H7 (cell line): ENCODE results near the gene HS3ST2.

DNA sequence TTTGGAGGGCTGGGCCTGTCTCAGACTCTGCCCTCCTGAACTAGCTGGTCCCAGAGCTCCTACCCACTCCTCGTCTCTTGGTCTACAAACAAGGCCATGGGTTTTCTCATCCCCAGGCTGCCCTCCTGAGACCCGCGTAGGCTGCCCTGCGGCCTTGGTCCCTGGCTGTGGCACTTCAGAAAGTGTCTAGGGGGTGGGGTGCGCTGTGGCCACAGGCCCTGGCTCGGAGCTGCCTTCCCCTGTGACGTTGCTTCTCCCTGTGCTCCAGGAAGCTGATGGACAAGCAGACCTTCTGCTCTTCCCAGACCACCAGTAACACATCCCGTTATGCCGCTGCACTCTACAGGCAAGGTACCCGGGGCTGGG is 11.9 kb downstream of the POLR3E start:
- RAMPAGE, long total RNA = no peak

DNA sequence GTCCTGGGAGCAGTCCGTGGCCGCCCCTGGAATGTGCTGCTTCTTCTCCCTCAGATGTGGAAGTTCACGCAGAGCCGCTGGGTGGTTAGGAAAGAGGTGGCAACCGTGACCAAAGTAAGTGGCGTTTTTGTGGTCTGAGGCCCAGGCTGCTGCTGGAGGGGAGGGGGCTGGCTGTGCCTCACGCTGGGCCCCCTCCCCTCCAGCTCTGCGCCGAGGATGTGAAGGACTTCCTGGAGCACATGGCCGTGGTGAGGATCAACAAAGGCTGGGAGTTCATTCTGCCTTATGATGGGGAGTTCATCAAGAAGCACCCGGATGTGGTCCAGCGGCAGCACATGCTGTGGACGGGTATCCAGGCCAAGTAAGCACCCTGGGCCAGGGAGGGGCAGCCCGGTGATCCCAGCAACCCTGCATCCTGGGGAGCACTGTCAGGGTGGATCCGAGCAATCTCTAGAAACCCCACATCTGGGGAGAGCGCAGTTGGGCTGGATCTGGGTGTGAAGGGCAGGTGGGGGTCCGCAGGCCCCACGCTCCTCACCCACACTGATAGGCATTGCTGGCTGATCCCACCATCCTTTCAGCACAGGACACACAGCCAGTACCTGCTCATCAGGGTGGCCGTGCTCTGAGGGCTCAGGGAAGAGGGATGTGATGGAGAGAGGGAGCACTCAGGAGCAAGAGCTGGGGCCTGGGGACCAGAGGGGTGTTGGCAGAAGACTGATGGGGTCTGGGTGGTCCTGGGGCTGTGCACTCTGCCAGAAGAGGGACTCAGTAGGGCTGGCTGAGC is 27.3 kb downstream of the POLR3E start:
- RAMPAGE, long total RNA = no peak

GRCh38 chr16:22353184-22353968 is 21.0 kb downstream of the CDR2 start:
- RAMPAGE, long total RNA = no peak

GRCh38 chr16:22419675-22420508 is 45.5 kb upstream of the CDR2 start:
- RAMPAGE, long total RNA = no peak

GRCh38 chr16:22424267-22425441 is 50.2 kb upstream of the CDR2 start:
- RAMPAGE, long total RNA = no peak

DNA sequence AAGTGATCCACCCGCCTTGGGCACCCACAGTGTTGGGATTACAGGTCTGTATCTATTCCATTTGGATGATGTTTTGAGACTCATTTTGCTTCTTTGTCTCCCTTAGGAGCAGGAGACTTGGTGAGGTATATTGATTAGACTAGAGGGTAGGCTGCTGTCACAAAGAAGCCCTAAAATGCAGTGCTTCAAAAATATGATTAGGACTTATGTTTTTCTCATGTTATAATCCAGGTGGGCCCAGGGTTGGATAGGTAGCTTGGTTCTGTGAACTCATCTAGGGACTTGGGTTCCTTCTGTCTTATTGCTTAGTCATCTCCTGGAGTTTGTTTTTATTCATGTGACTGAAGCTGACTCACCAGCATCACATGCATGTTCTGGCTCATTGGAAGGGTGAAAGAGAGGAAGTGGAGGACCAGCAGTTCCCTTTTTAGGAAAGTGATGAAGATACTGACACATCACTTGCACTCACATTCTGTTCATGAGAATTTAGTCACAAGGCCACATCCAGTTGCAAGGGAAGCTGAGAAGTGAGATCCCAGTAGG is 95.8 kb downstream of the NPIPB5 start:
- RAMPAGE, long total RNA = no peak

- RAMPAGE, long total RNA = no peak
Measured at GRCh38 chr16:22813172-22814507, at the start of gene HS3ST2. TSS of gene HS3ST2 (plus strand) at chr16:22814162.

- RAMPAGE, long total RNA = no peak
Measured at GRCh38 chr16:23068591-23069020, 80.6 kb downstream of the USP31 start.

DNA sequence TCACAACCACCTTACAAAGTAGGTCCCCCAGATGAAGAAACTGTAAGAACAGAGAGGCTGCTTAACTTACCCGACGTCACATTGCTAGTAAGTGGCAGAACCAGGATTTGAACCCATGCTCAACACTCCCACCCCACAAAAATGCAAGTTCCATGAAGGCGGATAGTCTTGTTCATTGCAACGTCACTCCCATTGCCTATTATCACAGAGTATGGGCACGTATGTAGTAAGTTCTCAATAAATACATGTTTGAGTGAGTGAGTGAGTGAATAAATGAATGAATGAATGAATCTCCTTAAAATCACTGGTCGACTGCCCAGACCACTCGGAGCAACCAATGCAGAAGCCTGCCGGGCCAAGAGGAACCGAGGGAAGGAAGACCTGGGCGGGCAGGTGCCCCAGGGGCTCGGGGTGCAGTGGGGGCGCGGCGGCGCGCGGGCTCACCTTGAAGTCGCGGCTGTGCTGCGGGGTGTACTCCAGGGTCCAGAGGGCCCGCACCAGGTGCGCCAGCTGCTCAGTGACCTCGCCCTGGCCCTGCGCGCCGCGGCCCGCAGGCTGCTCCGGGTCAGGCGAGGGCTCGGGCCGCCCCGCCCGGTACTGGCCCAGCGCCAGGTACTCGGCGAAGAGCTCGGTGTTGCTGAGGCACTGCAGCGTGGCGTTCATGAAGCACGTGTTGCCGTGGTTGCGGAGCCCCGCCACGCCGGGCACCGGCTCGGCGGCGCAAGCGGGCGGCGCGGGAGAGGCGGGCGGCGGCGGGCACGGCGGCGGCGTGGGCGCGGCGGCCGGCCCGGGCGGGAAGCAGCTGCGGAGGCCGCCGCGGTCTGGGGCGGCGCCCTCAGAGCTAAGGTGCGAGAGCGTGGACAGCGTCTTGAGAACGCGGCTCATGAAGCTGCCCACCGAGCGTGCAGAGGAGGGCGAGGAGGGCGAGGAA is 793 bp downstream of the USP31 start:
- RAMPAGE, long total RNA = no peak

DNA sequence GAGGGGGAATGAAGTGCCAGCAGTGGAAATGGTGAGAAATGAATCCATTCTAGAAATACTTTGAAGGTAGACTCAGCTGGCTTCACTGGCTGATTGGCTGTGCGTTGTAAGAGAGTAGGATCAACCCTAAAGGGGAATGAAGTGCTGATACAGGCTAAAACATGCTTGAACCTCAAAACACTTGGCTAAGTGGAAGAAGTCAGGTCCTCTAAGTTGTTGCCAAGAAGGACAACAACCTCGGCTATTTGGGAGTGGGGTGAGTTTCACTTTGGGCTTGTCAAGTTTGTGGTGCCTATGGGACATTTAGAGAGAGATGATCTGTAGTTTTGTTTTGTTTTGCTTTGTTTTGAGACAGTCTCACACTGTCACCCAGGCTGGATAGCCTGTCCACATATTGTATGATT is 24.0 kb upstream of the SCNN1B start:
- RAMPAGE, long total RNA = no peak

DNA sequence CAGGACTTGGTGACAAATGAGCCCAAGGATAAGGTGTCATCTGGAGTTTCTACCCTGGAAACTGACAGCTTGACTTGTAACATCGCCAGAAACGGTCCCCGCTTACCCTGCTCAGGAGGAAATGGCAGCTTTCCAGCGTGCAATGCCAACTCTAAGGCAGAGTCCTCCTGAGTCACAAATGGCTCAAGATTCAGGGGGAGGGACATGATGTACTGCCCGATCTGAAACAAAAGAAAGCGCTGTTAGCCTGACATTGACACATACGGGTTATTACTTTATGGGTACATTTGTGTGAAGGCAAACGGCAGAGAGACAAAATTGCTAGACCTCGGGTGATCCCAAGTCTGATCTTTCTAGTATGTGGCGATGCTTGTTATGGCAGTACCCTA is 59.9 kb downstream of the COG7 start:
- RAMPAGE, long total RNA = no peak

GRCh38 chr16:23508509-23509567 is 1.5 kb downstream of the GGA2 start:
- RAMPAGE, long total RNA = no peak

GRCh38 chr16:23516609-23517227 is 6.4 kb upstream of the GGA2 start:
- RAMPAGE, long total RNA = no peak

GRCh38 chr16:23538488-23538964 is 18.6 kb downstream of the EARS2 start:
- RAMPAGE, long total RNA = no peak

- RAMPAGE, long total RNA = no peak
Measured at GRCh38 chr16:23729622-23730241, 16.7 kb upstream of the ERN2 start.

GRCh38 chr16:23758433-23758956 is 3.7 kb downstream of the CHP2 start:
- RAMPAGE, long total RNA = no peak

DNA sequence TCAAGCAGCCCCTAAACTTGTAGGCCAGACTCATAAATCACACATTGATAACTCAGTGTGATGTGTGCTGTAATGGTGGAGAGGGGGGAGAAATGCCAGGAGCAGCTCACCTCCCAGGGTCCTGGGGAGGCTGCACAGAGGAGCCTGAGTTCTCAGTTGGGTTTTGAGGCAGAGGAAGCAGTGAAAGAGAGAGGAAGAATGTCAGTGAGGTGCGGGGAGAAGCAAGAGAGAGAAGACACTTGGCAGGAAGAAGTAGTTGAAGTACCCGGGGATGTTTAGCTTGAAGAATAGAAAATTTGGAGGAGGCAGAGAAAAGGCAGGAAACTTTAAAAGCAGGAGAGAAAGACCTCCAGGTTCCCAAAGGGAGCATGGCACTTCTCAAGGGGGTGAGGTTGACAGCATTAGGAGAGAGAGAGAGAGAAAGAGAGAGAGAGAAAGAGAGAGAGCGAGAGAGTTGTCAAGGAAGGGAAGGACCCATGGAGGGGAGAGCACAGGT is 23.7 kb downstream of the PRKCB start:
- RAMPAGE, long total RNA = no peak

DNA sequence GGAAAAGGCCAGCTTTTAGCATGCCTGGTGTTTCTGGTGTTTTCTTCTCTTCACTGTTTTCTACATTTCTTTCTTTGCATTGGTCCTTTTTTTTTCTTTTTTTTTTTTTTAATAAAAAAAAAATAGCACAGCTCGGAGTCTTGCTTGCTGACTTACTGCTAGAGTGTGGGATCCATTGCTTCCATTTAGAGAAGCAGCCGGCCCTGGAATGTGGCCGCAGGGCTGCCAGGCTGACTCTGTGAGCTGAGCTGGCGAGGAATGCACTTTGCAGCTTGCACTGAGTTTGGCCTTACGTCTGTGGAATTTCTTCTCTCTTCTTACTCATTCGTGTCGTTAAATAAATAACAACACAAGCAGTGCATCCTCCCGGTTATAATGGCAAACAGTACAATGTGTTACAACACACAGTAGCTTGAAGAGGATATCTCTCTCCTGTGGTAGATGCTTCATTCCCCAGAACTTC is 69.2 kb downstream of the PRKCB start:
- RAMPAGE, long total RNA = no peak

GRCh38 chr16:24685830-24686514 is 43.5 kb upstream of the TNRC6A start:
- RAMPAGE, long total RNA = no peak

DNA sequence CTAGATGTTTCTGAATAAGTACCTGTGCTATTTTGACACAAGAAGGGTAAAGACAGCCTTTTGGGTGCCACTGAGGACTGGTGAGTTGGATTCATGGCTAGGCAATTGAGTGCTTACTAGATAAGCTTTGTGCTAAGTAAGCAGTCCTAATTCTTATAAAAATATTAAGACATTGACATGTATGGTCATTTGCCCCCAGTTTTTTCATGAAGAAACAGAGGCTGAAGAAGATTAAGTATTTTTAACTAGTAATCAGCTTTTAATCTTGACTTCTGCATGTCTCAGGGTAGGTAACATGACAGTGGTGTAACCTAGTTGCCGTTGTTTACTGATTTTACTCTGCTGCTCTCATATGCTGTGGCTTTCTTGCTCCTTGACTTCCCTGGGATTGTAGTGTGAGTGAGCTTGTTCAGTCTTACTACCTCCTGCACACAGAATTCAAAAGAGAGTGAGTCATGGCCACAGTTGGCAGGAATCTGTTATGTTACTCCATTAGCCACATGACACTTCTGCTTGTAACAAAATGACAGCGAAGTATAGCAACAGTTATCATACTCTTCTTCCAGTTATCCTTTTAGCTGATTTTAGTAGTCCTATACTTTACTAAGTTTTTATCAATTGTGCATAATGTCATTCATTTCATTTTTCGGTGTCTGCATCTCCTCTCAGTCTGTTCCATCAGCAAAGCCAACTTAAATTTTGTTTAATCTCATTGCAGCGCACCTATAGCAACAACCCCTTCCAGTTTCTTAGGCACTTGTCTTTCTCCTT is 18.7 kb downstream of the TNRC6A start:
- RAMPAGE, long total RNA = no peak